SJCRH30 (cell line): ENCODE measurements around the genes ZFP57, POLR1H and RNF39.

DNA sequence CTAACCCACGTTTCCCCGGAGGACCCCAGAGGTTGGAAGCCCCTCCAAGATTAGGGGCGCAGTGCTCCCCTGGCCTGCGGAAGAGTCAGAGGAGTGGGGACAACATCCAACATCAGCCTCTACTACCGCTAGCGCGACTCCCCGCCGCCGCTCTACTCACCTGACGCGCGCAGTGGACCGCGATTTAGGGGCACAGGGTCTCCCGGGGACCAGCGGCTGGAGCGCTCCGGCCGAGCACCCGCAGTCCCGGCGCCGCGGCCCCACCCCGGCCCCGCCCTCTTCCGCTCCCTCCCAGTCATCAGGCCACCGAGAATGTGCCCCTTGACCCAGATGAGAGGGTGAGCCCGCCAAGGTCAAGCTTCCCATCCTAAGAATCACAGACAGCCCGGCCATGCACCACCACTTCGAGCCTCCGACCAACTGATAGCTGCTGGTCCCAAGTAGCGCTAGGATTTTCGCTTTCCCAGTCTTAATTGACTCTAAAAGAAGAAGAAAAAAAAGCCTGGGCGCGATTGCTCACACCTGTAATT, at the start of gene ZFP57:
Gene ZFP57, minus strand, starts transcription at position 251 of the 530 bp plus-strand sequence.
- RAMPAGE, long total RNA, result no peak

GRCh38 chr6:29721391-29721841, 1.8 kb upstream of the HLA-F start:
- RAMPAGE, long total RNA, result no peak

- RAMPAGE, long total RNA, result no peak
Measured at GRCh38 chr6:29725393-29726088, 2.3 kb downstream of the HLA-F start.

GRCh38 chr6:29943641-29943954, 1.3 kb downstream of the HLA-A start:
- RAMPAGE, long total RNA, result no peak

DNA sequence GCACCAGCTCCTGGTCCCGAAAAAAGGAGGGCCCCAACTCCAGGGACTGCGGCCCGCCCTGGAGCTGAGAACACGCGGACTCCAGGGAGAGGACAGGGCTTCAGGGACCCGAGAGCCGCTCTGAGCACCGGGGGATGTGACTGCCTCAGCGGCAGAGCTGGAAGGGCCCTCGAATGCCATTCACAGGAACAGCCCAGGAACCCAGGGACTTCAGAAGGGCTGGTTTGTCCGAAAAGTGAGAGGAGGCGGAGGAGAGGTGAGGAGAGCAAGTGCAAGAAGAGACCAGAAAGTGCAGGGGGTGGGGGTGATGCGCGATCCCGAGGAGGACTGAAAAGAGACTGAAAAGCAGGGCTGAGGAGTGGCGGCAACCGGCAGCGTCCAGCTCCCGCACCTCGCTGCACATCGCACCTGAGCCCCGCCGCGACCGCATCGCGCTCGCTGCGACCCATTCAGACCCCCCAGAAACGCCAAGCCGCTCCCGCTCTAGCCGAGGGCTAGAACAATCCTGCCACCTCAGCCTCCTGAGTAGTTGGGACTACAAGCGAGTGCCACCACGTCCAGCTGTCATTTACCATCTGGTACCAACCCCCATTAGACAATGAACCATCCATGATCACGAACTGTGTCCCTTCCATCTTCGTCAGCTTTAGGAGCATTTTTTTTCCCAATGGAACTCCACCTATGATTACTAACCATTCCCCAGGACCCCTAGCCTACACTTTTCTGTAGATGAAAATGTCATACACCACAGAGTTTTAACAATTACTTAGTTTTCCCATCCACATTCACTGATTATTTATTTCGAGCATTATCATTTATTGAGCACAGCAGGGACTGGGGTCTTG, 33.2 kb downstream of the HLA-A start:
- RAMPAGE, long total RNA, result no peak

- RAMPAGE, long total RNA, result no peak
Measured at GRCh38 chr6:29976107-29976524, 33.8 kb downstream of the HLA-A start.

- RAMPAGE, long total RNA, result start-site peak on the minus strand at chr6:30061150-30061180, 118 and 29 reads in 2 replicates
Measured at GRCh38 chr6:30060438-30061408, at the start of gene POLR1H. Gene POLR1H, plus strand, starts transcription at chr6:30061265.

GRCh38 chr6:30075461-30076215, at the start of gene RNF39:
Gene RNF39, minus strand, starts transcription at chr6:30075769.
- RAMPAGE, long total RNA, result no peak

- RAMPAGE, long total RNA, result no peak
Measured at GRCh38 chr6:30127105-30127733, 8.7 kb upstream of the TRIM40 start.

DNA sequence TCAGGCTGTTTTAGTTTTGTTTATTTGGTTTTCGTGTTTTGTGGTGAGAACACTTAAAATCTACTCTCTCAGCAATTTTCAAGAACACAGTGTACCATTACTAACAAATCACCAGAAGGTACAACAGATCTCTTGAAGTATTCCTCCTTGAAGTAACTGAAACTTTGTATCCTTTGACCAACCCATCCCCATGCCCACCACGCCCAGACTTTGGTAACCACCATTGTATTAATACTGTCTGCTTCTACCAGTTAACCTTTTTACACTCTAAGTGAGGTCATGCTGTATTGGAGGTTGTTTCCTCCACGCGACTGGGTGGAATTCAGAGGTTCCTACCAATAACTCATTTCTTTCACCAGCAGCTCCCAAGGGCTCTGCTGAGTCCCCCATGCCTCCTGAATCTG, 5.7 kb upstream of the TRIM40 start:
- RAMPAGE, long total RNA, result no peak

DNA sequence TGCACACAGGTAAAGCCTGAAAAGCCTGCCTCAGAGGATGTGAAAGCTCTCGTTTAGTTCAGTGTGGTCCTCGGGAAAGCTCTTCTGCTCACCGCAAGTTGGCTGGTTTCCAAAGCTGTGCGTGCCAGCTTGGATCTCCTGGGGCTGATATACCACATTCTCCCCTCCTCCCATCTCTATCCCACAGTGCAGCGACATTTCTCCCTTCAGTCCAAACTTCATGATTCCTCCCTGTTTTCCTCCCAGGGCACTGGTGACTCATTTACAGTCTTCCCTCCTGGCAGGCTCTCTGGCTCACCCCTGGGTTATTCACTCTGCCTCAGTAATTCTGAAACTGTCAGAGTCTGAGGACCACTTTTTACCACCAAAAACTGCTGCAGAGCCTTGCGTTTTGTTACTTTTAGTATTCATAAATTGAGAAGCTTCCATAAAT, 6.3 kb downstream of the TRIM10 start:
- RAMPAGE, long total RNA, result no peak

- RAMPAGE, long total RNA, result no peak
Measured at GRCh38 chr6:30156028-30156650, 4.9 kb downstream of the TRIM10 start.

- RAMPAGE, long total RNA, result no peak
Measured at GRCh38 chr6:30259486-30260031, 46.4 kb upstream of the TRIM26 start.

- RAMPAGE, long total RNA, result no peak
Measured at GRCh38 chr6:30284399-30285004, 42.2 kb upstream of the TRIM39 start.

GRCh38 chr6:30285910-30286544, 40.7 kb upstream of the TRIM39 start:
- RAMPAGE, long total RNA, result no peak

GRCh38 chr6:30319065-30320051, 7.4 kb upstream of the TRIM39 start:
- RAMPAGE, long total RNA, result no peak

DNA sequence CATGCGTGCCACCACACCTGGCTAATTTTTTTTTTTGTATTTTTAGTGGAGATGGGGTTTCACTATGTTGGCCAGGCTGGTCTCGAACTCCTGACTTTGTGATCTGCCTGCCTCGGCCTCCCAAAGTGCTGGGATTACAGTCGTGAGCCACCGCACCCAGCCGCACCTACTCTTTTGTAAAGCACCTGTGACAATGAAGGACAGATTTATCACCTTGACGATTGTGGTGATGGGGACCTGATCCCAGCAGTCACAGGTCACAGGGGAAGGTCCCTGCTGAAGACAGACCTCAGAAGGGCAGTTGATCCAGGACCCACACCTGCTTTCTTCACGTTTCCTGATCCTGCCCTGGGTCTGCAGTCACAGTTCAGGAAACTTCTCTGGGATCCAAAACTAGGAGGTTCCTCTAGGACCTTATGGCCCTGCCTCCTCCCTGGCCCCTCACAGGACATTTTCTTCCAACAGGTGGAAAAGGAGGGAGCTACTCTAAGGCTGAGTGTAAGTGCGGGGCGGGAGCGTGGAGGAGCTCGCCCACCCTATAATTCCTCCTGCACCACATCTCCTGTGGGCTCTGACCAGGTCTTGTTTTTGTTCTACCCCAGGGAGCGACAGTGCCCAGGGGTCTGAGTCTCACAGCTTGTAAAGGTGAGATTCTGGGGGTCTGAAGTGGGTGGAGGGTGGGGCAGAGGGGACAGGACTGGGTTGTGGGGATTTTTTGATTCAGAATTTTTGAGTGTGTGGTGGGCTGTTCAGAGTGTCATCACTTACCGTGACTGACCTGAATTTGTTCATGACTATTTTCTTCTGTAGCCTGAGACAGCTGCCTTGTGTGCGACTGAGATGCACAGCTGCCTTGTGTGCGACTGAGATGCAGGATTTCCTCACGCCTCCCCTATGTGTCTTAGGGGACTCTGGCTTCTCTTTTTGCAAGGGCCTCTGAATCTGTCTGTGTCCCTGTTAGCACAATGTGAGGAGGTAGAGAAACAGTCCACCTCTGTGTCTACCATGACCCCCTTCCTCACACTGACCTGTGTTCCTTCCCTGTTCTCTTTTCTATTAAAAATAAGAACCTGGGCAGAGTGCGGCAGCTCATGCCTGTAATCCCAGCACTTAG, 3.0 kb downstream of the HLA-E start:
- RAMPAGE, long total RNA, result no peak

DNA sequence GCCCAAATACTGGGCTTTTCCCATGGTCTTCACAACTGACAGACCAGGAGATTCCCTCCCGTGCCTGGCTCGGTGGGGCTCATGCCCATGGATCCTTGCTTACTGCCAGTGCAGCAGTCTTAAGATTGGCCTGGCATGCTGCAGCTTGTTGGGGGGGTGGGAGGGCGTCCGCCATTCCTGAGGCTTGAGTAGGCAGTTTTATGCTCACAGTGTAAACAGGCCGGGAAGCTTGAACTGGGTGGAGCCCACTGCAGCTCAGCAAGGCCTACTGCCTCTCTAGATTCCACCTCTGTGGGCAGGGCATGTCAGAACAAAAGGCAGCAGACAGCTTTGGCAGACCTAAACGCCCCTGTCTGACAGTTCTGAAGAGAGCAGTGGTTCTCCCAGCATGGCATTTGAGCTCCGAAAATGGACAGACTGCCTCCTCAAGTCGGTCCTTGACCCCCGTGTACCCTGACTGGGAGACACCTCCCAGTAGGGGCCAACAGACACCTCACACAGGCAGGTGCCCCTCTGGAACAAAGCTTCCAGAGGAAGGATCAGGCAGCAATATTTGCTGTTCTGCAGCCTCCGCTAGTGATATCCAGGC, 31.9 kb downstream of the HLA-E start:
- RAMPAGE, long total RNA, result no peak

DNA sequence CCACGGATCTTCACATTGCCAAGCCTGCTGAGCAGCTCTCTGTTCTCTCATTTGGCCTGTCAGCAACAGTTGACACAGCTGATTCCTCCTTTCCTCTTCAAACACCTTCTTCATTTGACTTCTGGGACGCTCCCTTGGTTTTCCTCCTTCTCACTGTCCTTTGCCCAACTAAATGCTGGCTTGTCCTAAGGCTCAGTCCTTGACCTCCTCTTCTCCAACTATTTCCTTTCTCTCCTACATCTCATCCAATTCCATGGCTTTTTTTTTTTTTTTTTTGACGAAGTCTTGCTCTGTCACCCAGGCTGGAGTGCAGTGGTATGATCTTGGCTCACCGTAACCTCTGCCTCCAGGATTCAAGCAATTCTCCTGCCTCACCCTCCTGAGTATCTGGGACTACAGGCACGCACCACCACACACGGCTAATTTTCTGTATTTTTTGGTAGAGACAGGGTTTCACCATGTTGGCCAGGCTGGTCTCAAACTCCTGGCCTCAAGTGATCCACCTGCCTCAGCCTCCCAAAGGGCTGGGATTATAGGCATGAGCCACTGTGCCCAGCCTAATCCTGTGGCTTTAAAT, 6.6 kb downstream of the GNL1 start:
- RAMPAGE, long total RNA, result no peak

- RAMPAGE, long total RNA, result no peak
Measured at GRCh38 chr6:30597122-30597904, 19.7 kb downstream of the PPP1R10 start.